ENCODE measurements around the gene UBALD1.

DNA sequence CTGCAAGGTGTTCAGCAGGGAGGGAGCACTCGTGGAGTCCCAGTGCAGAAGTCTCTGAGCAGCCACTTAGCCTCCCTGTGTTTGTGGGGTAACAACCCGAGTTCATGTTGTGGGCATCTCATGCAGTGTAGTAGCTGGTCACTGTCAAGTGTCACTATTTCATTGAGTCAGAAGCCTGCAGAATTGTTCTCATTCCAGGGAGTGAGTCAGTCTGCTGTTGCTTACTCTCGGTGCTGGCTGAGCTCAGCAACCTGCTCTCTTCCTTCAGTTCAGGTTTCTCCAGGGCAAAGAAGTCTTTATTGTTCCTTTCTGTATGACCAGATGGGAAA is 24.1 kb downstream of the HMOX2 start:
- PRO-cap: unidirectional peak, plus-strand start at position 209 of the sequence

DNA sequence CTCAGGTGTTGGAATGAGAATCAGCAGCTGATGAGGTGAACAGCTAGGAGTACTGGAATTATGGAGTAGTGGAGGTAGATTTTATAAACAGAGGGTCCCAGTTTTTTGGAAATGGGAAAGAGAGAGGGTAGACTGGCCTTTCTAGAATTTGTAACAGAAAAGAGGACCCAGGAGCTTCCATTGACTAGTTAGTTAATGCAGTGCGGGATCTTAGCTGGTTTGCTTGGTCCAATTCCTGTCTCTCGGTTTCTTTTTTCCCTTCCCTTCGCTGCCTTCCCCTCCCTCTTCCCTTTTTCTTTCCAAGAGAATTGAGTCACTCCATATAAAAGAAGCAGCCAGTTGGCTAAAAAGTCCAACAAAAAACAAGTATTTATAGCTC is 24.7 kb downstream of the HMOX2 start:
- PRO-cap: no peak

- PRO-cap: no peak
Observed at GRCh38 chr16:4529052-4529851, 9.3 kb downstream of the CDIP1 start.

- PRO-cap: bidirectional peak, plus-strand start at chr16:4615096, minus-strand start at chr16:4614886
Observed at GRCh38 chr16:4614489-4615164, at the start of gene UBALD1. UBALD1 (minus strand) TSS chr16:4614888.

DNA sequence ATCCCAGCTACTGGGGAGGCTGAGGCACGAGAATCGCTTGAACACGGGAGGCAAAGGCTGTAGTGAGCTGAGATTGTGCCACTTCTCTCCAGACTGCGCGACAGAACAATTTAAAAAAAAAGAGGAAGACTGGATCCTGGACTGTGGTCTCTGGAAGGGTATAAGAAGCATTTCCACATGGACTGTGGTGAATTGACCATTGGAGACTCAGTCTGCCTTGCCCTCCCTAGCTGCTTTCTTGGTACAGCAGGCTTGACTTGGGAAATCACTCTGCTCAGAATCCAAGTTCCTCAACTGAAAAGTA is 1.1 kb upstream of the MGRN1 start:
- PRO-cap: no peak

DNA sequence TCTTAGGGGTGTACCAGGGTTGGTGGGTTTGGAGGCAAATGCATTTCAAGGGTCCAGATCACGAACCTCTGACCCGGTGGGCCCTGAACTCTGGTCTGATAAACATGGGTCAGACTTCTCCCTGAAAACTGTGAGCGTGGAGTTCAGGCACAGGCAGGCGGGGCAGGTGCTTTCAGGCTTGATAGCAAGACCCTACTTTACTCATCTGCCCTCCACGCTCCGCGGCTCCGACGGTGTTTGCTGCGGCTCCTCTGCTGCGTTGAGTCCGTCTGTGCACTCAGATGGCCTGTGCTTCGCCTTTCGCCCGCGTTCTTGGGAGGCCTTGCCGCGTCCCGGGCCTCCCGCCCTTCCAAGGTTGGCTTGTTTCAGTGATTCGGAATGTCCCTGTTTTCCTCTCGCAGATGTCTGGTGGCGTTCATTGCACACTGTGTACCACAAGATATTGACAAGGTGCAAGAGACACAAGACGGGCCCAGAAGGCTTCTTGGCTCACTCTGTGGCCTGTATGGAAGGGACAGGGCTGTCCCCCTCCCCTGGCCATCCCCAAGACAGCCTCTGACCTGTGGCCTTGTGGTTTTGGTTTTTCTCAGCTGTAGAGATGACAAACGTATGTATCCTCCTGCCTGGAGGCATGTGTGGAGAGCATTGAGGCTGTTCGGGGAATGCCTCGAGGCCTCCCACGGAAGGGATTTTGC is 15.2 kb downstream of the MGRN1 start:
- PRO-cap: no peak

- PRO-cap: no peak
Observed at GRCh38 chr16:4713115-4713647, 19.8 kb downstream of the NUDT16L1 start.

DNA sequence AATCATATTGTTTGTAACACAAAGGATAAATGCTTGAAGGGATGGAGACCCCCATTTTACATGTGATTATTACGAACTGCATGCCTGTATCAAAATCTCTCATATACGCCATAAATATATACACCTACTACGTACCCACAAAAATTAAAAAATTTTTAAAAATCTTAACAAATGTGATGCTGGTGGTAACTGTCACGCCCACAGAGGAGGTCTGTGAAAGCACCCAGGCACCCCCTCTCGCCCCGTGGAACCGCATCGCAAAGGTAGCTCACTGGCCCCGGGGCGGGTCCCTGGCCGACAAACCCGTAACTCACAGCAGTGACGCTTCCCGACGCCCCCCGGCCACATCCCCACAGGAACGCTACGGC is 463 bp downstream of the ANKS3 start:
- PRO-cap: no peak

DNA sequence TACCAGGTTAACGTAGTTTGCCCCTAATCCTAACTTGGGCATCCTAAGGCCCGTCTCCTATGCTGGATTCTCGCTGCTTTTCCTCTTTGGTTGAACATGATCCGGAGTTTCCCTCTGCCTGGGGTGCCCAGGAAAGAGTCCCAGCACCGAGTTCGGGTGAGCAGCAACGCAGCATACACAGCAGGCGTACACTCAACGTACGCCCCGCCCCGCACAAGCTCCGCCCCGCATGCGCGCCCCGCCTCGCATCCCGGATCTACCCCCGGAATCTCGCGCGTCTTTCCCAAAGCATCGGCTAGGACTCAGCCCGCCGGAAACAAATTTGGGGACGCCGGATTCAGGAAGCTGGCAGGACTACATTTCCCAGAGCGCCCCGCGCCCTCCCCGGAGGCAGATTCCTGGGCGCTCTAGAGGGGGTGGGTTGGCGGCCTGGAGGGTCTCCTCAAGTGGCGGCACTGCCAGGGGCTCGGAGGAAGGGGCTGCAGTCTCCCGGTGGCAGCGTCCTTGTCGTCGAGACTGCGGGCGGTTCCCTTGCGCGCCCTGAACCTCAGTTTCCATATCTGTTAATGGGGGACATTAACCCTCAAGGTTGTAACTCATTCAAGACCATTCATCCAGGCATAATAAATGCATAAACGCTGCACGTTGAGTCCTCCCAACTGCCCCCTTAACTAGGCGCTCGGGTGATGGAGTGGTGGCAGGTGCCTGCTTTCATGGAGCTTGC is 1.7 kb upstream of the ZNF500 start:
- PRO-cap: bidirectional peak, plus-strand start at position 410 of the sequence, minus-strand start at position 175 of the sequence

DNA sequence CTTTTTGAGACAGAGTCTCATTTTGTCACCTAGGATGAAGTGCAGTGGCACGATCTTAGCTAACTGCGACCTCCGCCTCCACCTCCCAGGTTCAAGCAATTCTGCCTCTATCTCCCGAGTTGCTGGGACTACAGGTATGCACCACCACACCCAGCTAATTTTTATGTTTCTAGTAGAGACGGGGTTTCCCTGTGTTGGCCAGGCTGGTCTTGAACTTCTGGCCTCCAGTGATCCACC is 12.7 kb downstream of the GLYR1 start:
- PRO-cap: no peak

DNA sequence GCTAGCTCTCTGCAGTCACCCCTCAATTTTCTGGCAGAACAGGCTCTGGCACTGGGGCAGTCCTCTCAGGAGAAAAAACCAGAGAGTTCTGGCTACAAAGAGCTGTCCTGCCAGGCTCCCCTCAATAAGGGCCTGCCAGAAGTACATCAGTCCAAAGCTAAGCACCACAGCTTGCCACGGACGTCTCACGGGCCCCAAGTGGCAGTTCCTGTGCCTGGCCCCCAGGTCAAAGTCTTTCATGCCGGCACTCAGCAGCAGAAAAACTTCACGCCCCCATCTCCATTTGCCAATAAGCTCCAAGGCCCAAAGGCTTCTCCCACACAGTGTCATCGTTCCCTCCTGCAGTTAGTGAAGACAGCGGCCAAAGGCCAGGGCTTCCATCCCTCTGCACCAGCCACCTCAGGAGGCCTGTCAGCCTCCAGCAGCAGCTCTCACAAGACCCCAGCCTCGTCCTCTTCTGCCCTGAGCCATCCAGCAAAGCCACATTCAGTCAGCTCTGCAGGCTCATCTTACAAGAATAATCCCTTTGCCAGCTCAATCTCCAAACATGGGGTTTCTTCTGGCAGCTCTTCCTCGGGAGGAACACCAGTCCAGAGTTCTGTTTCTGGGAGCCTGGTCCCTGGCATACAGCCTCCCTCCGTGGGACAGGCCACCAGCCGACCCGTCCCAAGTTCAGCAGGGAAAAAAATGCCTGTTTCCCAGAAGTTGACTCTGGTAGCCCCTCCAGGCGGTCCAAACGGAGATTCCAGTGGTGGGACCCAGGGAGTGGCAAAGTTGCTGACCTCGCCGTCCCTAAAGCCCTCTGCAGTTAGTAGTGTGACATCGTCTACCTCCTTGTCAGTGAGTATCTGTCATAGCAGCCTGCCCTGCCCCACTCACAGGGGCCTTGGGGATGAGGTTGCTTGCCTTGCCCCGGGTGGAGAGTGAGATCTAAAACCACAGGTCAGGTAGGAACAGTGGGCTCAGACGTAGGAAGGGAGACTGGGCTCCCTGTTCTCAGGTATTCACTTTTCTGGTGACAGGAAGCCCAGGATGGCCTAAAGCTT is 27.6 kb downstream of the UBN1 start:
- PRO-cap: no peak

DNA sequence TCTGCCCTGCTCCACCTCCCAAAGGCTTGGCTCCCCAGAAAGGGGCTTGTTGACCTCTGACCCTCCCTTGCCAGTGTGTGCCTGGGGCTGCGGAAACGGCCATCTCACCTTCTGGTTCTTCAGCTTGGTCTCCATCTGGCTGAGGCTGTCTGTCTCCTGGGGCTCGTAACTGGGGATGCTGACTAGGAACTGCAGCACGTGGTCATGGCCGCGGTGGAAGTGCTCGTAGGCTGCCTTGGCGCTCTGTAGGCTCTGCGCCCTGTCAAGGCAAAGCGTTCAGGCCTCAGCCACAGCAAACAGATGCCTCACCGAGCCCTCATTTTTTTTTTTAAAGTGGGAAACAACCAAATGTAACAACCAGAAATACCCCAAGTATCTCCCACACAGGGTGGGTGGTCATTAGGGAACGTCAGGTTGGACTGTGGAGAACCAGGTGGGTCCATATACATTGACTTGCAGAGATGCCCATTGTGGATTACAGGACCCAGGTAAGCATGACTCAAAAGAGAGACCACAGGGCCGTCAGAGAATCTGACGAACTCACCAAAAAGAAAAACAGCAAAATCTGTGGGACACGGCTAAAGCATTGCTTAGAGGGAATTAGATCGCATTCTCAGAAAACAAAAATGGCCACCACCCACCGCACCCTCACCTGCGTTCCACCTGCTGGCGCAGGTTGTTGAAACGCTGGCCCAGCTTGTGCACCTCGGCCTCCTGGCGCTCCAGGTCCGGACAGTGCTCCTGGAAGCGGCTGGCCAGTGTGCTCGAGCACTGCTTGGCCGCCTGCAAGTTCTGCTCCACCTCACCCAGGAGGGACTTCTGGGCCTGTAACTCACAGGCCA is 43.0 kb downstream of the UBN1 start:
- PRO-cap: no peak

GRCh38 chr16:4944511-4945225 is 7.7 kb upstream of the PPL start:
- PRO-cap: no peak

DNA sequence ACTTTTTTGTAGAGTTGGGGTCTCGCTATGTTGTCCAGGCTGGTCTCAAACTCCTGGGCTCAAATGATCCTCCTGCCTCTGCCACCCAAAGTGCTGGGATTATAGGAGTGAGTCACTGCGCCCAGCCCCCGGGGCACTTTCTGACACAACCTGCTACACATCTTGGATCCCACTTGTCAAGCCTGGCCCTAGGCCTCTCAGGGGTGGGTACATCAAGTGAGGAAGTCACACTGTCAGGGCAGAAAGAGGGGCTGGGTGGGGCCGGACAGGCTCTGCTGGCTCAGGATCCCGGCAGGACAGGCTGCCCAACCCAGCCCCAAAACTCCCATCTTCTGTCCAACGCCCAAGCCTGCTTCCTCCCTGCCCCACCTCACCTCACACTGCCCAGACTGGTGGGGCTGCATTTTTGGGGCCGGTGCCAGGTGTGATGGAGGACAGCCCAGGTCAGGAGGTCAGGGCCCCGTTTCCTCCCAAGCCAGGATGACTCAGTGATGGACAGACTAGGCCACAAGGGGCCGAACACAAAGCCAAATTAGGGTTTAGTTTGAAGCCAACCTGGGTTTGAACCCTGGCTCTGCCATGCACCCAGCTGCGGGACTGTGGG is 8.7 kb upstream of the PPL start:
- PRO-cap: no peak

DNA sequence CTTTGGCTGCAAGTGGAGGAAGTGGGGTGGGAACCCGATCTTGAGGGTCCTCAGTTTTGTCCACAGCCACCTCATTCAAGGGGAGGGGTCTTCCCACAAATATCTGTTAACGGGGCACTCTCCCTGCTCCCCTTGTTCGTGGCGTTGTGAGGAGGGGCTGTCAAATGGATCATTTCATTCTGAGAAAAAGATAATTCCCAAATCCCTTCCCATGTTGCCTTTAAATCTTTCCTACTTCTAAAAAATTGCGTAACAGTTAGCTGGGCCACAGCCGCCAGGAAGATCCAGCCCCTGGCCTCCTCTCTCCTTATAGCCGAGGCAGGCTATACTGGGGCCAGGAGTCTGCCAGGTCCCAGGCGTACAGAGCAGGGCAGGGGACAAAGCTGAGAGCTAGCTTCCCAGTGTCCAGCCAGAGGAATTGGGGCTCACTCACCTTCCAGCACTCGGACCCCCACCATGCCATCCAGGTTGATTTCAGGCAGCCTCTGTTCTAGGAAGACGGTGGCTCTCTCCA is 431 bp downstream of the C16orf89 start:
- PRO-cap: no peak

DNA sequence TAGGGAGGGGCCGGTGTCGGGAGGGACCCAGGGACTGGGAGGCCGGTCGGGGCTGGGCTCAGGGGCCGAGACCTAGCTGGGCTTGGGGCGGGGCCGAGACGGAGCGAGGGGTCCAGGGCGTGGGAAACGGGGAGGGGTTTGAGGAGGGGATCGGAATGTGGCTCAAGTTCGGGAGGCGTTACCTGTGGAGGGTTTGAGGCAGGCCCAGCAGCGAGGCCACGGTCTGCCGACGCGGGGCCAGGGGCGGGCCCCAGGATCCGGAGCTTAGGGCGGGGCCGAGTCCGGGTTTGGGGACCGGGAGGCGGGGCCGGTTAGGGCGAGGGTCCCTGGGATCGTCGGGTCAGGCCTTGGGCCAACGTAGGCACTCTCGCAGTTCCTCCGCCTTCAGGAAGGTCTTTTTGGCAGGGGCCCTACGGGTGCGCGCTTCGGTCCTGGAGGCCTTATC is 839 bp upstream of the EEF2KMT start:
- PRO-cap: unidirectional peak, plus-strand start at position 165 of the sequence

- PRO-cap: bidirectional peak, plus-strand start at chr16:7332849, minus-strand start at chr16:7332694
Observed at GRCh38 chr16:7332592-7332923, 1257.8 kb downstream of the TMEM114 start.

GRCh38 chr16:8651475-8651943 is 22.9 kb upstream of the ABAT start:
- PRO-cap: no peak

- PRO-cap: no peak
Observed at GRCh38 chr16:8739692-8740565, 57.5 kb downstream of the TMEM186 start.

- PRO-cap: unidirectional peak, plus-strand start at chr16:8835275
Observed at GRCh38 chr16:8835129-8835671, 33.6 kb downstream of the CARHSP1 start.

All from left ventricle myocardium (tissue), 1 donor.